ENCODE data around the genes ADAM8 and PRAP1.

- PRO-cap = no peak
- RAMPAGE, long total RNA, 3 experiments = no peak in any of the 3 experiments
These were observed 57.3 kb upstream of the INPP5A start for GRCh38 chr10:132480268-132480617.

DNA sequence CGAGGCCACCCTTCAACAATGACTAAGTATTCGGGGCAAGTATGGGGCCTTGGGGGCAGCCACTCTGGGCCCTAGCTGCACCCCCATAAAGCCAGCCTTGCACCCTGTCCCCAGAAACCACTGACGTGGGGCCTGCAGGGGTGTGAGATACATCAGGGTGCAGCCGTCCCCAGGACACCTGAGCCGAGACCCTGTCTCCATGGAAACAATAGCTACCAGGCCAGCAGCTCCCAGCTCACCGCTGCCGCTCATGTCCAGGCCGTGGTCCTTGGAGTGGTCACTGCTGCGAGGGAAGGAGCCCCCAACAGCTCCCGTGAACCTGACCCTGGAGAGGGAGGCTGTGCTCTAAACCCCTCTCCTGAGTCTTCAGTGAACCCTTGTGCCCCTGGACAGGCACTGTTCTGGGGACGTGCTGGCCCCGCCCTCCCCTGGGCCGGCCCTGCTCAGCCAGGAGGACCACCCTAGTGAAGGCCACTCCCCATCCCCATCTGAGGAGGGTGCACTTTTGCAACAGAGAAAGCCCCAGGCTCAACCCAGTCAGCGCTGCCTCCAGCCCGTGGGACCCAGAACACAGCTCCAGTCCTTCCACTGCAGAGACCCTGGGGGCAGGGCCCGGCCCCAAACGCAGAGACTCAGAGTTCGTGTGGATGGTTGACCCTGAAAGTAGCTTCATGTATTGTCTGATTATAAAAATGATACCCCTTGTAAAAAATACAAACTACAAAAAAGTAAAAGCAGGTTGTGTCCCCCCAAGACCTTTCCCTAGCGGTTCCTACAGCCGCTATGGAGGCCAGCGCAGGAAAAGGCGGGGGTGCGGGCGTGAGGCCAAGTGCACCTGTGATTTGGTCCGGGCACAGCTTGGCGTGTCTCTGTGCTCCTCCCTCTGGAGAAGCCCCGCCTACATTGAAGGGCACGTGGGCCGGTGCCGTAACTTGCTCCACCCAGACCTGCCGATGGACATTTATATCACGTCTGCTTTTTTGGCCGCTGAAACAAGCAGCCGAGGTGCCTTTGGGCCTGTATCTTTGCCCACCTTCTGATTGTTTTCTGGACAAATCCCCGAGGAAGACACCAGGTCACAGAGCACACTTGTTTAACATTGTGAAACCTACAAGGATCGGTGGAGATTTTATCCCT, 19.3 kb upstream of the INPP5A start:
- PRO-cap = unidirectional peak, minus-strand start at position 371 of the sequence; bidirectional peak, plus-strand start at position 990 of the sequence, minus-strand start at position 844 of the sequence
- RAMPAGE, long total RNA, 3 experiments = no peak in any of the 3 experiments

- PRO-cap = no peak
- RAMPAGE, long total RNA, 3 experiments = no peak in any of the 3 experiments
These were observed 53.3 kb downstream of the INPP5A start for GRCh38 chr10:132590695-132591533.

DNA sequence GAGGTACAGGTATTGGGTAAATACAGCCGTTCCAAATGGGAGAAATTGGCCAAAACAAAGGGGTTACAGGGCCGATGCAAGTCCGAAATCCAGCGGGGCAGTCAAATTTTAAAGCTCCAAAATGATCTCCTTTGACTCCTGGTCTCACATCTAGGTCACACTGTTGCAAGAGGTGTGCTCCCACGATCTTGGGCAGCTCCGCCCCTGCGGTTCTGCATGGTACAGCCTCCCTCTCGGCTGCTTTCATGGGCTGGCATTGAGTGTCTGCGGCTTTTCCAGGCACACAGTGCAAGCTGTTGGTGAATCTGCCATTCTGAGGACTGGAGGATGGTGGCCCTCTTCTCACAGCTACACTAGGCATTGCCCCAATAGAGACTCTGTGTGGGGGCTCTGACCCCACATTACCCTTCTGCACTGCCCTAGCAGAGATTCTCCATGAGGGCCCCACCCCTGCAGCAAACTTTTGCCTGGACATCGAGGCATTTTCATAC, 61.7 kb downstream of the INPP5A start:
- PRO-cap = no peak
- RAMPAGE, long total RNA, 3 experiments = no peak in any of the 3 experiments

- PRO-cap = no peak
- RAMPAGE, long total RNA, 3 experiments = no peak in any of the 3 experiments
These were observed 93.2 kb downstream of the INPP5A start for GRCh38 chr10:132630674-132631395.

DNA sequence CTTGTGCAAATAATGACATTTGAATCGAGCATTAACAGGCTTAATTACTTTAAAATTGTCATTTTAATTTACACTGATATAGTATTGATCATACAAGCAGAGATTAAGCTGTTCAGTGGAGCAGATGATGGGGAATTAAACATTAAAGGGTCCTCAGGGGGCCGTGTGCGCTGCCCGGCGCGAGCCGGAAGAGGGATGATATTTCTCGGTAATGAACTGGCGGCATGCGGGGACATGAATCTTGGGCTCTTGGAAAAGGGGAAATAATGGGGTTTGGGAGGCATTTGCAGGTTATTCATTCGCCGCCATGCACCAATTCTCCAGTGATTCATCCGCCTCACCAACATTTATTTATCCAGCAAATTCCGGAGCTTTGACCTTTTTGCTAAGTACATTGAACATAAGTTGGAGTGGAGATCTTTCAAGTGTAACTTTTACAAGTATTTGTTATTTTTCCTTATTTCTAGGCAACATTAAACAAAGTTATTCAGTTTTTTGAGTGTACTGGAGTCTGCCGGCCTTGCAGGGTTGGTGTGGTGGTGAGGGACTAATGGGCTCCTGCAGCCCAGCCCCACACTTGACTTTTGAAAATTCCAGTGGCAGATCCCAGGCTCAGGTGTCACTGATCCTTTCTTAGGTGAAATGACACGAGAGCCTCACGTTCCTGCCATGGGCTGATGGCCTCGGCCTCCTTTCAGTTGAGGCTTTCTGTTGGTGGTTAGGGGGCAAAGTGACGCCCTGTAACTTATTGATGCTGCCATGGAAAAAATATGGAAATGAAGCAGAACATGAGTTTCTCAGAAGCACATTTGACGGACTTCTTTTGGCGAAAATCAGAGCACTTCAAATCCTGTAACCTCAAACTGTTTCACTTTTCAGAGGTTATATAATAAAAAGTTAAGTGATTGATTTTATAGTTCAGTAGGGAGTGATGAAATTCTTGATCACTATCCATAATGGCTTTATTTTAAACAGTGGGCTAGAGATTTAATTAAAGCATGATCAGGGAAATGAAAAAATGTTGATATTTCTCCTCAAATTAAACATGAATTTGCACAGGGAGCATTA, 118.0 kb downstream of the NKX6-2 start:
- PRO-cap = no peak
- RAMPAGE, long total RNA, 3 experiments = no peak in any of the 3 experiments

GRCh38 chr10:132702996-132703532, 82.9 kb downstream of the NKX6-2 start:
- PRO-cap = no peak
- RAMPAGE, long total RNA, 3 experiments = start-site peak on the plus strand in 1 of 3 experiments, at chr10:132703228-132703347 at its widest, 6 reads per replicate

DNA sequence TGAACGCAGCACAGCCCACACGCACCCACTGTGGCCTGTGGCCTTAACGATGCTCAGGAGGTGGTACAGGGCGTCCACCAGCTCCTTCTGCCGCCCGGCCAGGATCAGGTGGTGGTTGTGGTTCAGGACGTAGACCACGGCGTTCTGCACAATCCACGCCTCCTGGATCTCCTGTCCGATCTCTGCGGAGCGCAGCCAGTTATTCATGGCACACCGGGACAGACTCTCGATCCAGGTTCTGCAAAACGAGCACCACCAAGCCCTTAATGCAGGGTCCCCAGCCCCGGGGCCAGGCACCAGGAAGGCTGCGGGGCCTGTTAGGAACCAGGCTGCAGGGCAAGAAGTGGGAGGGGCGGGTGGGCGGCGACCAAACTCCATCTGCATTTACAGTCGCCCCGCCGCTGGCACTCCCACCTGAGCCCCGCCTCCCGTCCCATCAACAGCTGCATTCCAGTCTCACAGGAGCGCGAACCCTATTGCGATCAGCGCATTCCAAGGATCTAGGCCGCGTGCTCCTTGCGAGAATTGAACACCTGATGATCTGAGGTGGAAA, 29.3 kb downstream of the CFAP46 start:
- PRO-cap = no peak
- RAMPAGE, long total RNA, 3 experiments = no peak in any of the 3 experiments

DNA sequence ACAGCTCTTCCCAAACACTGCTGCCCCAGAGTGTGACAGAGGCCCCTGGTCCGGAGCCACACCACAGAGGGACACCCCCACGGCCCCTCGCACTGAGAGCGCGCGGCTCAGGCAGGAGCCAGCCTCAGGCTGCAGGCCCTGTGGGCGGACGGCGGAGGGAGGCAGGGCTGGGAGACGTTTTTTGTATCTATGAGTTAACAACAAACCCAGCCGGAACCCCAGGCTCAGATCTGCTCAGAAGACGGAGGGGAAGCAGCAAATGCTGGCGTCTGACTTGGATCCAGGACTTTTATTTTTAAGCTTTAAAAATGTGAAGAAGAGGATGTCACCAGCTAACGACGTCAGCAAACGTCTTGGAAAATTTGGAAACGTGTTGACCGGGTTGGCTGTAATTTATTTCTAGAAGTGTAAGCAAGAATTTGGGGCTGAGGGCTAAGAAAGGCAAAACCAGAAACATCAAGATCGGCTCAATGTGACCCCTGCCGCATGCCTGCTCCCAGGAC, 18.7 kb upstream of the CFAP46 start:
- PRO-cap = no peak
- RAMPAGE, long total RNA, 3 experiments = no peak in any of the 3 experiments

GRCh38 chr10:133229028-133229528, 939 bp upstream of the UTF1 start:
- PRO-cap = no peak
- RAMPAGE, long total RNA, 3 experiments = no peak in any of the 3 experiments

DNA sequence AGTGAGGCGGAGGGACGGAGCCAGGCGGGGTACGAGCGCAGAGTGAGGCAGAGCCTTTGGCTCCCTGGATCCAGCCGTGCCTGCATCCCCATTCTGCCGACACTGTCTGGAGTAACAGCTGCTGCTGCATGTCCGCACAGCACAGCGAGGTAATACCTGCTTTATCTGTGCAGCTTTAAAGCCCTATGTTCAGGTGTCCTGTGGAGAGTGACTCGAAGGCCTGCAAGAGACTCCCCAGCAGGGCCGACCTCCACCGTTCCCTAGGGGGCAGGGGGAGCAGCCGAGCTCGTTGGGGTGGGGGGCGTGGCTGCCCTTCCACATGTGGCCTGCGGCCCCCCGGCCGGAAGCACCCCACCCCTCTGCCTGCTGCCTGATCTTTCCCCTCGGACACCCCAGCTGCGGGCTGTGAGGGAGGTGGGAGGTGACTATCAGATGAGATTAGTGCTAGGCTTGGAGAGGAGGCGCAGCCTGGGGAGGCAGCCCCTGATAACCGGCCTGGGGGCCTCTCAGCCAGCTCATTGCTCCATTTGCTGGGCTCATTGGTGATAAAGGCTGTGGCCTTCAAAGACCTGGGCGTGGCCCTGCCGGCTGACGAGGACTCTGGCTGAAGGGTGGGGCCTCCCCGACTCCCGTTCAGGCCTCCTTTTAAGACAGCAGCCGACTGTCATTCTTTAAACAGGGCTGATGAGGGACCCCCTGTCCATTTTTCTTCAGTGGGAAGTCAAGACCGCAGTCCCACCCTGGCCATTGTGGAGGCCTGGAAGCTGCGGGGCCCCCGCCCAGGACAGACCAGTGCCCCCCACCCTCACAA, 8.0 kb downstream of the VENTX start:
- PRO-cap = no peak
- RAMPAGE, long total RNA, 3 experiments = no peak in any of the 3 experiments

DNA sequence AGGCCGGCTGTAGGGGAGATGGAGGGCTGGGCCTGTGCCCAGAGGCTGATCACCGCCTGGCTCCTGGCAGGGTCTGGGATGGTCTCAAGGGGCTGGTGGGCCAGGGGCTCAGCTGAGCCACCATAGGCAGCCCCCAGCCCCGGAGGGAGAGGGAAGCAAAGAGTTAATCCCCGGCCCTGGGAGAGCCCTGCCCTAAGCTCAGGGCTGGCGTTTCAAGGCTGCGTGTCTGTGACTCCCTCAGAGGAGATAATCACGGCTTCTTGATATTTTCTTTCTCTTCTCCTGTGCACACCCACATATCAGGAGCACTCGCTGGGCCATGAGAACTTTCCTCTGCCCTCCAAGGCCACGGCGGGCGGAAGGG, 16.7 kb downstream of the VENTX start:
- PRO-cap = no peak
- RAMPAGE, long total RNA, 3 experiments = no peak in any of the 3 experiments

DNA sequence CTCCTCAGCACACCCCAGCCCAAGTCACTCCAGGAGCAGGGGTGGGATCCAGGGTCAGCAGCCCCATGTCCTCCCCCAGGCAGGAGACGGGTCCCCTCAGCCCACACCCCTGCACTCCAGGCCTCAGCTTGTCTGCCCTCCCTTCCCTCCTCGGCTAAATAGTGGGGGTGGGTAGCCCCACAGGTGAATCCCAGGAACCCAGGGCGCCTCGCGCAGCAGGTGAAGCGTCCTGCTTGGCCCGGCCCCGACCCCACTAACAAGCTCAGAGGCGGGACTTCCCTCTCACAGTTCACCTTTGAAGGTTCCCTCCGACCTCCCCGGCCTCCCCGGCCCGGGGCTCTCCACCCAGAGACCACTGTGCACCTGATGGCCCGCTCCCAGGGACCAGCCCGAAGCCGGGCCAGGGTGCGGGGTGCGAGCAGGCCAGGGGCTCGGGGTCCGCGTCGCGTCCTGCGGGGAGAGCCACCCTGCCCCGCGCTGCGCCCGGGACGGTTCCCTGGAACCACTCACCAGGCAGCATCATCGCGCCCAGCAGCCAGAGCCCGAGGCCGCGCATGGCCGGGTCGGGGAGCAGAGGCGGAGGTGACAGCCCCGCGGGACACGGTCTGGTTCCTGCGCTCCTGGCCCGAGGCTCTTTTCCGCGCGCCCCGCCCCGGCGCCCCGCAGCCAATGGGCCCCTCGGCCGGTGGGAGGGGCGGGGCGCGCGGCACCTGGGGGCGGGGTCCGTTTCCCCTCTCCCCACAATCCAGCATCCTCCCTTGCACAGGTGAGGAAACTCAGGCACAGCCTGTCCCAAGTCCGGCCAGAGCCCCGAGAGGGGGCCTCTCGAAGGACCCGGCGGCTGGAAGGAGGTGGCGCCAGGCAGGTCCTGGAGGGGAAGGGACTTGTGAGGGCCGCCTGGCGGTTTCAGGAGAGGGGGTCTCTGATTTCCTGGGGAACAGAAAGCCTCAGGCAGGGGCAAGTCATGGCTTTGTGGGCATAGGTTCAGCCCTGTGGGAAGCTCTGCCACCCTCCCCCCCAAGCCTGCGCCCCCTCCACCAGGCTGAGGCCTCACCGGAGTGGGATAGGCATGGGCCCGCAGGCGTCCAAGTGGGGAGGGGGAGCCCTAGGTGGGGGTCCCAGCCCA, at the start of gene ADAM8:
Gene ADAM8, minus strand, starts transcription at position 607 of the 1,126 bp plus-strand sequence.
- PRO-cap = no peak
- RAMPAGE, long total RNA, 3 experiments = start-site peak on the minus strand in 2 of 3 experiments, centred at positions 587 to 608 of the sequence, 6 to 10 reads per replicate

GRCh38 chr10:133283742-133284127, 7.1 kb upstream of the ADAM8 start:
- PRO-cap = no peak
- RAMPAGE, long total RNA, 3 experiments = no peak in any of the 3 experiments

DNA sequence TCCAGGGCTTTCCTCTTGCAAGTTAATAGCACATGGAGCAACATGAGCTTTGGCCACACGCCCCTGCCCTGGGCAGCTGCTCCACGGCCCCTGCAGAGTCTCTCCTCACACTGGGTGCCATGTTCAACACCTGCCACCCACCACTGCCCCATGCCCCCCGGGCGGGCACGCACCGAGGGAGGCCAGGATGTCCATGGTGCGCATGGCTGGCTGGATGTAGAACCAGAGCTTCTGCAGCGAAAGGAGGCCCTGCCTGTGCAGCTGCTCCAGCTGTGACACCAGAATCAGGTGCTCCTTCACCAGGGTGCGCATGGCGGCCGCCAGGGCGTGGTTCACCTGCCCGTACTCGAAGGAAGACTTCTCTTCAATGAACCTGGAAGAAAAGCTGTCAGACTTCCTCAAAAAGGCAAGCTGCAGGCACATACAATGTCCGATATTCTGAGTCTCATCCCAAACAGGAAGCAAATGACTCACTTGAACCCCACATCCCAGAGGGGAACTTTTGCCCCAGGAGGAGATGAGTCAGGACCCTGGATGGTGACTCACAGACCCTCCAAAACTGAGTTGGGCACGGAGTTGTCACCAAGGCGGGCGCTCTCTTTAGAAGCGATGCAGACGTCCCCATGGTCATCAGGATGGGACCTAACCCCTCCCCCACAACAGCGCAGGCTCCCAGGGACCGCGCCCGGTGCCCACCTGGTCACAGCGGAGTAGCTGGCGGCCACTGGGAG, 15.6 kb downstream of the TUBGCP2 start:
- PRO-cap = no peak
- RAMPAGE, long total RNA, 3 experiments = no peak in any of the 3 experiments

GRCh38 chr10:133294064-133295134, 14.3 kb downstream of the TUBGCP2 start:
- PRO-cap = no peak
- RAMPAGE, long total RNA, 3 experiments = no peak in any of the 3 experiments

DNA sequence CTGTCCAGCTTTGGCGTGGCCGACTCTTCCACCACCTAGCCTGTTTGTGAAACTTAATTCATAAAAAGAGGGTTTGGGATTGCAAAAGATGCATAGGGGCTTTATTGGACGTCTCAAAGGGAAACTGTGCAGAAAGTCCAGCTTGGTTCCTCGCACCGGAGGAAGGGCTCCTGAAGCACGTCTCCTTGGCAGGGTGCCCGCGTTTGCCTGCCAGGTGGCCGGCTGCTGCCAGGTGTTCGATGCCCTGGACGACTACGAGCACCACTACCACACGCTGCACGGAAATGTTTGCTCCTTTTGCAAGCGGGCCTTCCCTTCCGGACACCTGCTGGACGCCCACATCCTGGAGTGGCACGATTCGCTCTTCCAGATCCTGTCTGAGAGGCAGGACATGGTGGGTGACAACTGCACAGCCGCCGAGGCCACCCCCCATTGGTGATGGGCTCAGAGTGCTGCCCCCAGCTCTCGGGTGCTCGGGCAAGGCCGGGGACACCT, 917 bp downstream of the ZNF511 start:
- PRO-cap = no peak
- RAMPAGE, long total RNA, 3 experiments = no peak in any of the 3 experiments

DNA sequence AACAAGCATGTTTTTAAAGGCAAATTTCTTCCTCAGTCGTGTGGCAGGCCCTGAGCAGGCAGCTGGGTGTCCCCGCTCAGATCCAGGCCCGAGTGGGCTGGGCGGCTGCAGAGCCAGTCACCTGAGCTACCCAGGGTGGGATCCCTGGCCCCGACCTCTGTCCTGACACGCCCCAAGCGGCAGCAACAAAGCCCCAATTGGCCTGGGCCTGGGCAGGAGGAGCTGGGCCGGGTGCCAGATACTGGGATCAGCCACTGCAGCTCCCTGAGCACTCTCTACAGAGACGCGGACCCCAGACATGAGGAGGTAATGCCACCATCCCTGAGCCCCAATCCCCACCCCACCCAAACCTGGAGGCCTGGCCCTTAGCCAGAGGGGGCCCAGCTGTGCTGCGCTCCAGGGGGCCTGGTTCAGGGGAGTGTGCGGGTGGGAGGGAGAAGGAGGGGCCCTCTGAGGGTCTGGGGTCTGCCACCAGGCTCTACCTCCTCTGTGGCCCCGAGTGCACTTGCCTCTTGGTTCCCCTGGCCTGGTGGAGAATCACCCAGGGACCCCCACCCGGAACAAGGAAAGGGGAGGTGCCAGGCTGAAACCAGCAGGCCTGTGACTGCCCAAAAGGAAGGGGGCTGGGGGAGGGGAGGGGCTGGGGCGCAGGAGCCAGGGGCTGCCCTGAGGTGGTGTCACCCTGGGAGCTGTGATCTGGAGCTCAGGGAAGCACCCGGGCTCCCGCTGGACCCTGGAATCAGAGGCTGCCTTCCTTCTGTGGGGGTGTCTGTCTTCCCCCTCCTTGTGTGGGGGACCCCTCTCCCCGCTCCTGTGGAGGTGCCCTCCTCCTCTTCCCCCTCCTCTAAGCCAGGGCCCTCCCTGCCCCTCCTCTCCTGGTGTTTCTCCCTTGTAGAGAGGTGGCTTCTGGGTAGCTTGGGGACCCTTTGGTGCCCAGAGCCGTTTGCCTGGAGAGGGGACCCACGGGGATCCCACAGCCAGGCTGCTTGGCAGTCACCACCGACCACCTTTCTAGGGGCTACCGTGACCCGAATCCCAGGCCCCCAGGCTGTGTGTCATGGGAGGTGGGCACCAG, at the start of gene PRAP1:
Gene PRAP1, plus strand, starts transcription at position 254 of the 1,075 bp plus-strand sequence.
- PRO-cap = no peak
- RAMPAGE, long total RNA, 3 experiments = start-site peak on the plus strand in 3 of 3 experiments, centred at positions 254 to 277 of the sequence, 17 to 184 reads per replicate

GRCh38 chr10:133350707-133351272, 3.6 kb downstream of the PRAP1 start:
- PRO-cap = no peak
- RAMPAGE, long total RNA, 3 experiments = no peak in any of the 3 experiments

DNA sequence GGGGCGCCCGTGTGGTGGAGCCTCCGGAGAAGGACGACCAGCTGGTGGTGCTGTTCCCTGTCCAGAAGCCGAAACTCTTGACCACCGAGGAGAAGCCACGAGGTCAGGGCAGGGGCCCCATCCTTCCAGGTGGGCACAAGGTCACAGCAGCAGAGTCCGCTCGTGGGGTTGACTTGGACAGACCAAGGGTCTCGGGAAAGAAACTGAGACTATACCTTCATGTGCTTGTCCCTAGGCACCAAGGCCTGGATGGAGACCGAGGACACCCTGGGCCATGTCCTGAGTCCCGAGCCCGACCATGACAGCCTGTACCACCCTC, 4.8 kb downstream of the PRAP1 start:
- PRO-cap = no peak
- RAMPAGE, long total RNA, 3 experiments = no peak in any of the 3 experiments